ENCODE data around the genes ZNF772, ZNF419, ZNF134, ZNF211, ZNF551, ZNF587, C19orf18, ZNF132 and CHMP2A.

- PRO-cap = no peak
Measured at GRCh38 chr19:57305889-57306474, 14.3 kb upstream of the ZNF543 start.

DNA sequence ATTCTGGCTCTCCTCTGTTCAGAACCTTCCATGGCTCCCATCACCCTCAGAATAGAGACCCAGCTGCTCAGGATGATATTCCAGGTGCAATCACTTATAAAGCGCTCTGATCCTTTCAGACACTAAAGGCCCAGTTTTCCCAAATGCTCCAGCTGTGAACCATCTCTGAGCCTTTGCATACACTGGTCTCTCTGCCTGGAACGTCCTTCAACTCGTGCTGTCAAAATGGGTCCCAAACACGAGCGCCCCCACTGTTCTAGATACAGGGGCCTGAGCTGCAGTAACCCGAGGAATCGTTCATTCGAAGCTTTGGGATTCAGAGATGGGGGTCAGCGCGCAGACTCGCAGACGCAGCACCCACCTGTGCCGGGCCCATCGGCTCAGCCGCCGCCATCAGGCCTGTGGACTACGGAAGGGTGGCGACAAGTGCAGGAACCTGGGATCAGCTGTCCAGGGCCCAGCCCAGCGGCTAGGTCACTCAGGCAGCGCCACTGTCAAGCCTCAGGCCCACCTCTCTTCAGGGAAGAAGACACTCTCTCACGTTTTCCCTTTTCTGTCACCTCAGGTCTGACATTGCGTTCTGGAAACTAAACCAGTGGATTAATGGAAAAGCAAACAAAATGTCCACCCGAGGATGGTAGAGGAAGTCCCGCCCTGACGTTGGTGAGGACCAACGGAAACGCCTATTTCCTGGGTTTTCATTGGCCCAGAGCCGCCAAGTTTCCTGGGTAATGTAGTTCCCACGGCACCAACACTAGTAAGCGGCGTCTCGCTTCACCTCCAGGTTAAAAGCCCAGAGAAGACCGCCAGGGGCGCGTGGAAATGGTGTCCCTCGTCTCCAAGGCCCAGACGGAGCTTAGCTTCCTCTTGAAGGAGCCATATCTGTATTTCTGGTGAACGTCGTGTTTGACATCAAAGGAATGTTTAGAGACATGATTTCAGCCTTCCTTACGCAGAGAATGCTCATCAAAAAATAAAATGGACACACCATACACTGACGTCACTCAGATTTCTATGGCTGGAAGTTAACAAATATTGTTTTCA lies at the start of gene ZNF772:
Gene ZNF772 (minus strand): TSS at position 651 of the 1,044 bp plus-strand sequence.
- PRO-cap = bidirectional peak, plus-strand start at position 736 of the sequence, minus-strand start at position 656 of the sequence

DNA sequence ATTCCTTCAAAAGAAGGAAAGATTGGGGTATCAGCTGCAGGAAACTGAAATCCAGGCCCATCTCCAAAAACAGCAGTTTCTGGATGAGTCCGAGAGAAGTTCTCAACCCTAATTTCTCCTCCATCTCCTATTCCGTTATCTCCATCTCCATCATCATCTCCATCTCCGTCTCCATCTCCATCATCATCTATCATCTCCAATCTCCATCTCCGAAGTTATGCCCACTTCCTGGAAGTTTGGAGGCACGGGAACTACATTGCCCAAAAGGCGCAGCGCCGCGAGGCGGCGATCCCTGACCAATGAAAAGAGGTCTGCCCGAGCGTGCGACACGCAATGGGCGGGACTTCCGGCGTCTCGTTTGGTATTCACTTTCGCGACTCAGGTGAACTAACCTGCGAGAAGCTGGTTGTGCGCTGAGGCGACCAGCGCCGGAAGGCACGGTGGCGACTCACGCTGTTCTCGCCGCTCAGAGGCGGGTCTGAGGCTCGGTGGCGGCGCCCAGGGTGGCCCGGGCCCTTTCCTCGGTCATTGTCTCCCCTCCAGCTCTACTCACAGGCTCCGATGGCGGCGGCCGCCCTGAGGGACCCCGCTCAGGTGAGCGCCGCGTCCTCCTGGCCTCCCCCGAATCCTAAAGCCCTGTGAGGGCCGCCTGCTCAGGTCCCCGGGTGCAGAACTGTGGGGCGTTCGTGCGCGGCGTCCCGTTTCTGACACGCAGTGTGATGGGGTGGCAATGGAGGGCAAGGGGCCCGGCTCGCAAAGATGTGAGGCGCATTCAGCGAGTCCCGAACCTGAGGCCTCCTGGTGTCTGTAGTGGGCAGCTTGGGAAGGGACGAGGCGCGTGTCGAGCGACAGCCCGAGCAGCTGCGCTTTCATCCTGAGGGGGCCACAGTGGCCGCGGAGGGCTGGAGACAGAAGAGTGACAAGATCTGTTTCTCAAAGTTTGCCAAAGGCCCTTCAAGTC lies at the start of gene ZNF419:
Gene ZNF419 (plus strand): TSS at position 361 of the 961 bp plus-strand sequence.
- PRO-cap = unidirectional peak, plus-strand start at position 397 of the sequence

- PRO-cap = unidirectional peak, plus-strand start at chr19:57614219
Measured at GRCh38 chr19:57613837-57615142, at the start of gene ZNF134. TSS of gene ZNF134 (plus strand) at chr19:57614242.

- PRO-cap = bidirectional peak, plus-strand start at chr19:57633168, minus-strand start at chr19:57633060; unidirectional peak, plus-strand start at chr19:57633399
Measured at GRCh38 chr19:57632953-57633542, at the start of gene ZNF211. TSS of gene ZNF211 (plus strand) at chr19:57633168.

DNA sequence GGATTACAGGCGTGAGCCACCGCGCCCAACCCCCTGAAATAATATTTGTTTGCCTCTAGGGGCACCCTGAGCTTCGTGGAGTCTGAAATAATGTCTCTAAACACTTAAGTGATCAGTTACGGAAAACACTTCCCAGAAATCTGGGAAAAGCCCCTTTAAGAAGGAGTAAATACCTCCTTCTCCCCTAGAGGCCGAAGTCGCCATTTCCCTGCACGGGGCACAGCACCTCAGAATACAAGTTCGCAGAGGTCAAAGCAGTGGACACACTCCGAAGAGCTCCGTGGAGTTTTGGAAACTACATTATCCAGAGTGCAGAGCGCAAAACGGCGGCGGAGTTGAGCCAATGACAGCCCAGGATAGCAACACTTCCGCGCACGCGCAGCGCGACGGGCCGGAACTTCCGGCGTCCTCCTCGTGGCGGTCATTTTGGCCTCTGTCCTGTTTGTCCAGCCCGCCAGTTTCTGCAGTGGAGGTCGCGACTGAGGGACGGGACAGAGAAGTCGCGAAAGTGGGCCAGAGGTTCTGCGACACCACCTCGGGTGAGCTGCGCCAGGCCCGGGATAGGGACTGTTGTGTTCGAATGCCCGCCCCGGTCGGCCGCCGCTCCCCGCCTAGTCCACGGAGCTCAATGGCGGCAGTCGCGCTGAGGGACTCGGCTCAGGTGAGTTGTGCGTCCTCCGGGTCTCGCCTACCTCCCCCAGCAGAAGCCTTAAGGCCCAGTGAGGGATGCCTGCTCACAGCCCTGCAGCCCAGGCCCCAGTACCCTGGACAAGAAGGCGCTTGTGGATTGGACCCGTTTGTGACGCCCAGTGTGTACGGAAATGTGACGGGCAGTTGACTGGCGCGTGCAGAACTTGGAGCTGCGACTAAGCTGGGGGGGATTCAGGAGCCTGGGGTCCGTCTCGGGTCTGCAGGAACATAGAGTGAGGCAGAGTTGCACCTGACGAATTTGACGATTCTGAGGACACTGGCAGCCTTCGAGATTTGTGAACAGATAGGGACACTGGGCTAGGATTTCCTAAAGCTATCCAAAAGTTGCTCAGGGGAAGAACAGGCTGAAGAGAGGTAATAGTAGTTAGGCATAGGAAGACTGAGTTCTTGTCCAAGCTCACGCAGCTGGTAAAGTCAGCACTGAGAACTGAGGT lies at the start of gene ZNF551:
Gene ZNF551 (plus strand): TSS at position 394 of the 1,145 bp plus-strand sequence.
- PRO-cap = bidirectional peak, plus-strand start at position 394 of the sequence, minus-strand start at position 290 of the sequence; unidirectional peak, plus-strand start at position 394 of the sequence

GRCh38 chr19:57753724-57754731 lies 7.4 kb downstream of the ZNF776 start:
- PRO-cap = no peak

DNA sequence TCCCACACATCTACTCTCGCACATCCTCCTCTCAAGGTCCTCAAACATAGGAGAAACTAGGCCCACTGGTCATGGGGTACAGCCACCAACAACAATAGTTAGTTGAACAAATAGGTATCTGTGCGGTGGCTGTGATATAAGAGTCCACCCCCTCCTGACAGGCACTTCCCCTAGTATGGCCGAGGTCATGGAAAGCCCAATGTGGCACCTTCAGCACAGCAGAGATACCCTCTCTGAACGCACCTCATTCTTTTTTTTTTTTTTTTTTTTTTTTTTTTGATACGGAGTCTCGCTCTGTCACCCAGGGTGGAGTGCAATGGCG lies 1.3 kb downstream of the ZNF552 start:
- PRO-cap = no peak

GRCh38 chr19:57849517-57850536 lies at the start of gene ZNF587:
TSS of gene ZNF587 (plus strand) at chr19:57849859.
- PRO-cap = bidirectional peak, plus-strand start at chr19:57849859, minus-strand start at chr19:57849896

- PRO-cap = no peak
Measured at GRCh38 chr19:57974422-57974787, at the start of gene C19orf18. TSS of gene C19orf18 (minus strand) at chr19:57974534.

DNA sequence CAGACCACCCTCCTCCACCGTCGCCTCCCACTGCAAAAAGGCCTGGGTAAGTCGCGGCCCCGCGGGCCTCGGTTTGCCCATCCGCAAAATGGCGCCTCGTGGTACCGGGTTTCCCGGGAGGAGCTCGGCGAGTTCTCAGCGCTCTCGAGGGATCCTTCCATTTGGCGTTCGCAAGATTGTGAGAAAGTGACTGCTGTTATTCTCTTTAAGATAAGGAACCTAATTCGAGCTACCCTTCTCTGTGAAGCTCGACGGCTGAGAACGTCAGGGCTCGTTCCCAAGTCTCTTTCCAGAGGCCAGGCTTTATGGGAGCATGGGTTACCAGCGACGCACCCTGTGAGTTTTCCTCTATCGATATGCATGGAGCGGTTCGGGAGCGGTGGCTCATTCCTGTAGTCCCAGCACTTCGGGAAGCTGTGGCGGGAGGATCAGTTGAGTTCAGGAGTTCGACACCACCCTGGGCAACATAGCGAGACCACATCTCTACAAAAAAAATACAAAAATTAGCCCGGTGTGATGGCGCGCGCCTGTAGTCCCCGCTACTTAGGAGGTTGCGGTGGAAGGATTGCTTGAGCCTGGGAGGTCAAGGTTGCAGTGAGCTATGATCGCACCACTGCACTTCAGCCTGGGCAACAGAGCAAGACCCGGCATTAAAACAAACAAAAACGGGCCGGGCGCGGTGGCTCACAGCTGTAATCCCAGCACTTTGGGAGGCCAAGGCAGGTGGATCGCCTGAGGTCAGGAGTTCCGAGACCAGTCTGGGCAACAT lies 565 bp upstream of the ZNF606 start:
- PRO-cap = unidirectional peak, plus-strand start at position 364 of the sequence

- PRO-cap = no peak
Measured at GRCh38 chr19:58257648-58258684, 20.8 kb upstream of the ZNF8 start.

DNA sequence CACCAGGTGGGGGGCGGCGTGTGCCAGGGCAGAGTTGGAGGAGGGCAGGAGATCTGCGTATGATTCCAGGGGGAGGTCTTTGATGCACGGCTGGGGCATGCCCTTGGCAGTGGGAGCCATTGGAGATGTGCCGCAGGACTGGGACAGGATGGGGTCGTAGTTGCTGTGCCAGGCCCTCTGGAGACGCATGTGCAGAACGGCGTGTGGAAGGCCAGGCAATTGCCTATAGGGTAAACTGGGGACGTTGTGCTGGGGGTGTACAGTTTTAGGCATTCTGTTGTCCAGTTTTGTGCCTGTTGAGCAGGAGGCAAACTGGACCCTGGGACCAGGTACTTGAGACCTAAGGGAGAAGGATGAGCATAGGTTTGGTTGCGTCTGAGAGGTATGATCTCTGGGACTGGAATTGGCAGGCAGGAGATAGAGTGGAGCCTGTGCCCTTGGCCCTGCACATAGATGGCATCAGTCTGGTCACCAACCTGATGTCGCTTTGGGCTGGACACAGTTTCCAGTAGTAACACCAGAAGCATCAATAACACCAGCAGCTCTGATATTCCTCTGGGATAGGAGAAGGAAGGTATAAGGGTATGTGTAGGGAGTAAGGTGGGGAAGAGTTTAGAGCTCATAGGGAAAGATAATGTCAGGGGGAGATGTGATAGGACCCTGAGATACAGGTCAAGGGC lies 892 bp downstream of the ZNF584 start:
- PRO-cap = no peak

GRCh38 chr19:58440013-58440329 lies at the start of gene ZNF132:
TSS of gene ZNF132 (minus strand) at chr19:58440153.
- PRO-cap = bidirectional peak, plus-strand start at chr19:58440445, minus-strand start at chr19:58440153

- PRO-cap = bidirectional peak, plus-strand start at chr19:58555222, minus-strand start at chr19:58555105
Measured at GRCh38 chr19:58554772-58555615, at the start of gene CHMP2A. TSS of gene CHMP2A (minus strand) at chr19:58555105.

DNA sequence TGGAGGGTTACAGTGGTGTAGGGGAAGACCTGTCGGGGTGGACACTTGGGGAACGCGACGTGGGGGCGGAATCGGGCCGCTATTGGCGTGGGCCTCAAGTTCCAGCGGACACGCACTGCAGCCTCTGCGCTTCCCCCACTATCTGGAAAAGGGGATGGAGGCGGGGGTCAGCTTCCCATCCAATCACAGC lies 939 bp upstream of the UBE2M start:
- PRO-cap = bidirectional peak, plus-strand start outside the sequence, minus-strand start at position 144 of the sequence

DNA sequence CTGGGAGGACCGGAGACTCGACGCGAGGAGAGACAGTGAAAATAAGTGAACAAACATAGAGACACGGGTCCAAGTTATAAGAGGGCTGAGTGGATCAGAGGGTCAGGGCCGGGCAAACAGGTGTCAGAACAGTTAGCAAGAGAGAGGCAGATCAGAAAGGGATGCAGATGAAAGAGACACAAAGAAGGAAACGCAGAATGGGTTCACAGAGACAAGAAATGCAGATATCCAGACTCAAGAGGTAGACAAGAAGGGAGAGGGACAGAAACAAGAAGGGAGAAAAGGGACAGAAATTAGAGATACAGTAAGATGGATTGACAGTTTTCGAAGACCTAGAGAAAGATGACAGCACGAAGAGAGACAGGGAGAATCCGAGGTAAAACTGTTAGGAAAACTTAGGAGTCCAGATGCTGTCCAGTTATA lies 745 bp upstream of the MZF1 start:
- PRO-cap = no peak